ENCODE measurements around a stretch of chr1.

DNA sequence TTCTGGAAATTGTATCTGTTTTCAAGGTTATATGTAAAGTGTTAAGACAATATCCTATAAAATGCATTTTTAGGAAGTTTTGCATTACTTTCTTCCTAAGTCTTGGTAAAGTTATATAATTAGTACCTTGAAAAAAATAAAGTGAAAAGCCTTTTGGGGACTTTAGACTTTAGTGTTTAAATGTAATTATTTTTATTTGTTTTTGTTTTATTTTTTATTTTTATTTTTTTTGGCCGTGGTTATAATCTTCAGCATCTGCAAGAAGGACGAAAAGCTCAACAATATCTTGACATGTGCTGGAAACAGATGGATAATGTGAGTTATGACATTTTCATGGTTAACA lies 76.1 kb downstream of the FNBP1L start:
- PRO-cap: no peak

DNA sequence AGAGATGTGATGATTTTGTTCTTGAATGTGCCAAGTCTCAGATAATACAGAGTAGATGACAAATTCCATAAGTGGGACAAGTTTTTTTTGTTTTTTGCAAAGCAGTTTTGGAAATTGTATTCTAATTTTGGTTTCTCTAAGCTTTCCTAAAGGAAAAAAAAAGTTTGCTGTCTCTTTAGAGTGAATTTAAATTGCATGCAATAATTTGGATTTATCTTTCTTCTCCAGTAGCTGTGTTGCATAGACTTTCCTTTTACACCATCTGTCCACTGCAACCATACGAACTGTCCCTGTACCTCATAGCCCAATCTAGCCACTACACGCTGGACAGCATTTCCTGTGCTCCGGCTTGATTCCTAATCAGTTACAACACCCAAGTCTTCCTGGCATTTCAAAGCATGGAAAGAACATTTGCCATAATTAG lies 106.8 kb downstream of the FNBP1L start:
- PRO-cap: no peak

GRCh38 chr1:93581981-93582825 lies 99.4 kb downstream of the BCAR3 start:
- PRO-cap: no peak

DNA sequence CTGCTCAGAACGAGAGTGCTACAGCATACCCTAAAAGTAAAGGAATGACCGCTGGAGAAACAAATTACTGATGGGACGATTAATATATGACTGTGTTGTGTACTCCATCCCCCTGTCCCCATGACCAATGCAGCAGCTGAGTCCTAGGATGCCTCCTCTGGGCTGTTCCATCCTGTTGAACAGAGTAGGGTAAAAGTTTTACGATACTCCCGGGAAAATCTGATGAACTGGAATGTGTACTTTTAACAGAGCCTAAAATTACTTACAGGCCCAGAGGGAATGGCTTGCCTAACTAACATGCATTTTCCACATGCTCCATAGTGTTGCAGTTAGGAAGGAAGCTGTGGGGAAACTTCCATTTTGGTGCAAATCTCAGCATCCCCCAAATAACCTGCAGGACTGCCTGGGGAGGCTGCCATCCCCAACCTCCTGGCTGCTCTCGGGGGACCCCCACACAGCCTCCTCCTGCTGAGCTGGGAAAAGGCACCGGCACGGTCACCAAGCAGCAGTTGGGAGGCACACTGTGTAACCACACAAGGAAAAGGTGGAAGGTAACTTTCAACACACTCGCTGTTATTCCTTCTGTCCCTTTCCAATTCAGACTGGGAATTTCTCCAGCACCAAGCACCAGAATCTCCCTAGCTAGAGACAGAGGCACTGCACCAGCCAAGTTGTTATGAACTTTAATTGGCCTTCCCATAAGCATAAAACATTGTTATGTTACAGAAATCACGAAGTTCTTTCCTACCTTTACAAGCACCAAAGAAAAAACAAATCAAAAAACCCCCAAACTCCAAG lies 97.2 kb downstream of the BCAR3 start:
- PRO-cap: no peak

DNA sequence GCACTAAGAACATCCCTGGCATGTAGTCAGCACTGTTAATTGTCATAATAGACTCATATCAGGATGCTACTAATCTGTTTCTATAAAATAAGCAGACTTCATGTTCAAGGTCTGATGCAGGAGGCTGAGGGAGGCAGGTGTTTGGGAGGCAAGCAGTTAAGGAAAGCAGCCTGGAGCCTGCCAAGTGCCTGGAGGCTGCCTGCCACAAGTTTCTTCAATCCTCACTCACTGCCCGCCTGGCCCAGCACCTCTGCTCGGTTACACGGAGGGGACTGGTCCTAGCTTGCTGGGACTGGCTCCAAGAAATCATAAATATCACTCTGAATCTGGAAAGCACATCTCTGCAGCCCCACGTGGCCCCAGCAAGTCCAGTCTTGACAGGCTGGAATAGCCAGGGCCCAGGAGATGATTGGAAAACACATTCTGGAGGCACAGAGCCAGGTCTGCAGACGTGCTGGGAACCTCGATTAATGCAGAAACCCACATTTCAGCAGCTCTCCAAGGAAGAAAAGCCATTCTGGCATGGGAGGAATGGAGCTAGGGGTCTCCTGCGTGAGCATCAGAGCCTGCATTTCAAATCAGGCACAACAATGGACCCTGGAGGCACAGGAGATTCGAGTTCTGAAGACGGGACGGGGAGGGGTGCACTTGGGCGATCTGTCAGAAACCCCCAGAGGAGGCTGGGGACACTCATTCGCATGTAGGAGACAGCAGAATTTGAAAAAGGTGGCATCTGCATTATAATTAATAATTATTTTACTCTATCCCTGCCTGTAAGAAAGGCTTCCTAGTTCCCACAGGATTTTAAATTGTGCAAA lies 83.8 kb downstream of the BCAR3 start:
- PRO-cap: no peak

DNA sequence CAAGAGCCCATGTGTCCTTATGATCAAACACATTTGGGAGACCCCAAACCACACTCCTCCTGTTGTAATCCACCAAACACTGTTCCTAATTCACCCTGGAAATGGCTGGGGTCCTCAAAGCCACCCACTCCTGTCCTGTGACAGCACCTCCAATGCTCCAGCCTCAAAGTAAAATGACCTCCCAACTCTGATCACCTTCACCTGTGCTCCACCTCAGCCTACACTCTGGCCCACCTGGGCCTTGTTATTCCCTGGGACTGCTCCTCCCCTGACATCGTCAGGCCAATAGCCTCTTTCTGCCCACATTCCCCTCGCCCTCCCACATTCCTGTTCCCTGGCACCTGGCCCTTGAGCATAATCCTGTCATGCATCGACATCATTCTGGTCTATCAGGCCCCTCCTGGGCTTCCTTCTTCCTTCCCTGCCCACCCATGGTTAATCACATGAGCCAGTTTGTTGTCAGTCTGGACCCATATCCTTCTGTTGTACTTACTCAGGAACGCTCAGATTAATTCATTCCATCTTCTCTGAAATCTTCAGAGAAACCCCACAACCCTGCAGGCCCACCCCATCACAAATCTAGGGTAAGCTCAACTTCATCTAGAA lies 13.2 kb upstream of the BCAR3 start:
- PRO-cap: no peak

DNA sequence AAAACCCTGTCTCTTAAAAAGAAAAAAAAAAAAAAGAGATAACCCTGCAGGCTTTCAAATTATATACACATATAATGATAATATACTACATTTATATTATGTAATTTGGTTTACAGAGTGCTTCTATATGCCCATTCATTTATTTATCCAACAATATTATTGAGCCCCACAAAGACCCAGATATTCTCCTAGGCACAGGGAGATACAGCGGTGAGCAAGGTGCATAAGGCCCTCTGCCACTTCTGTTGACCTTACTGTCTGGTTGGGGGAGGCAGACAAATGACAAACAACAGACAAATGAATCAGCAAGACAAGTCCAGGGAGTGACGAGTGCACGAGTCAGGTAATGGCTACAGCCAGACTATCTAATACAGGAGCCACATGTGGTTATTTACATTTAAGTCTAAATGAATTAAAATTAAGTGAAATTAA lies 21.9 kb upstream of the BCAR3 start:
- PRO-cap: no peak

GRCh38 chr1:93896487-93897205 lies 12.6 kb downstream of the GCLM start:
- PRO-cap: no peak

DNA sequence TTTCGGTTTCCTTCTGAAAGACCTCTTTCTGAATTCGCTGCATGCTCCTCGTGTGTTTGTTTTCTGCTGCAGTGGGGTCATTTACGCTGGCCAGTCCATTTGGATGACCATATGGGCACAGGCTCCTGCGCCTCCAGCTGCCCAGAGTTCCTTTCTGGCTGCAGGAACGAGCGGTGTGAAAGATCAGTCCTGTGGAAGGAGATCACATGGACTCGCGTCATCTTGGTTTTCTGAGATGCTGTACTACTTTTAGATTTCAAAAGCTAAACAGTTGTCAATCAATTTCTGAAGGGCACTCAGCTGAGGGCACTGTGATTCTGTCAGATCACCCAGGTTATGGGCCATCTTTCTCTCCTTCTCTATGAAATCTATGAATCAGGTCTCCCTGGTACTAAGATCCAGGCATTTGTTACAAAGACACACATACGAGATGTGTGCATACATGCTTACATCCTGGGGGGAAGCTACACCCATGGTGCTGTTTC lies 83.9 kb upstream of the GCLM start:
- PRO-cap: no peak

GRCh38 chr1:94039547-94039935 lies 81.4 kb downstream of the ABCA4 start:
- PRO-cap: no peak

GRCh38 chr1:94039936-94040413 lies 81.0 kb downstream of the ABCA4 start:
- PRO-cap: no peak

GRCh38 chr1:94045220-94046070 lies 75.5 kb downstream of the ABCA4 start:
- PRO-cap: bidirectional peak, plus-strand start at chr1:94045864, minus-strand start at chr1:94045638

GRCh38 chr1:94237821-94238180 lies 417 bp upstream of the ARHGAP29 start:
- PRO-cap: no peak

- PRO-cap: no peak
These were observed 76.9 kb upstream of the ARHGAP29 start for GRCh38 chr1:94314278-94314766.

GRCh38 chr1:94329988-94330570 lies 88.1 kb upstream of the ABCD3 start:
- PRO-cap: no peak

- PRO-cap: unidirectional peak, plus-strand start at chr1:94359150; unidirectional peak, plus-strand start at chr1:94359315
These were observed 59.0 kb upstream of the ABCD3 start for GRCh38 chr1:94359055-94359643.

DNA sequence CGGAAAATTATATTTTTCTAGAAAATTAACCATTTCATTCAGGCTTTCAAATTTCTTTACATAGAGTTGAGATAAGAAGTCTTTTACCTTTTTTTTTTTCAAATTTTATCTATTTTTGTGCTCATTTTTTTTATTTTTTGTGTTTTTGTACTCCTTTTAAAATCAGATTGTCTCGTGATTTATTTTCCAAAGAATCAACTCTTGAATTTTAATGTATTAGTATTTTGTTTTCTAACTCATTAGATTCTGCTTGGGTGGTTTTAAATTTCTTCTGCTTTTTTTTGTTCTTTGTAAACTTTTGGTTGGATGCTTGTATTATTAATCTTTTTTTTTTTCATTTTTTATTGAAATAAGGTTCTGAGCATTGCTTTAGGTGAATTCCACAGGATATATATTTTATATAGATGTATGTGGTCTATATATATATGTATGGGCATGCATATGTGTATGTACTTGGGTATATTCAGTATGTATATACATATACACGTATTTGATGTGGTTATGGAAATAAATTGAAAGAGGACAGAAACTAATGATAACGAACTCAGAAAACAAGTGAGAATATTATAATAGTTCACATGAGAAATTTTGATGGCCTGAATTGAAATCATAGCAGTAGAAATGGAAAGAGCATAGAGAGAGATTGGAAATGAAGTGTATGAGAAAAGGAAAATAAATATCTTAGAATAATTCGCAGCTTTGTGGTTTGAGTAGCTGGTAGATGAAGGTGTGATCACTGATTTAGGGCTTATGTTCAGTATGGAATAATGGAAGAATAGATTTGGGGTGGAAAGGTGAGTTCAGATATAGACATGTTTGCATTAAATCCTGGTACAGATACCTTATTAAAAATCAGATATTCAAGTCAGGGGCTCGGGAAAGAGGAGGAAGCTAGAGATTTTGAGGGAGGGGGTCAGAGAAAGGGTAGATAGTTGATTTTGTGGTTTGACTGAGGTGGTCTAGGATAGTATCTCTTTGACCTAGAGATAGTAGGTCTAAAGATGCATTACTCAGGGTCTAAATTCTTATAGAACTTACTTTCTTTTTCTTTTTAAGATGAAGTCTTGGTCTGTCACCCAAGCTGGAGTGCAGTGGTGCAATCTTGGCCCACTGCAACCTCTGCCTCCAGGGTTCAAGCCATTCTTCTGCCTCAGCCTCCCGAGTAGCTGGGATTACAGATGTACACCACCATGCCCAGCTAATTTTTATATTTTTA lies 35.8 kb downstream of the ABCD3 start:
- PRO-cap: no peak

DNA sequence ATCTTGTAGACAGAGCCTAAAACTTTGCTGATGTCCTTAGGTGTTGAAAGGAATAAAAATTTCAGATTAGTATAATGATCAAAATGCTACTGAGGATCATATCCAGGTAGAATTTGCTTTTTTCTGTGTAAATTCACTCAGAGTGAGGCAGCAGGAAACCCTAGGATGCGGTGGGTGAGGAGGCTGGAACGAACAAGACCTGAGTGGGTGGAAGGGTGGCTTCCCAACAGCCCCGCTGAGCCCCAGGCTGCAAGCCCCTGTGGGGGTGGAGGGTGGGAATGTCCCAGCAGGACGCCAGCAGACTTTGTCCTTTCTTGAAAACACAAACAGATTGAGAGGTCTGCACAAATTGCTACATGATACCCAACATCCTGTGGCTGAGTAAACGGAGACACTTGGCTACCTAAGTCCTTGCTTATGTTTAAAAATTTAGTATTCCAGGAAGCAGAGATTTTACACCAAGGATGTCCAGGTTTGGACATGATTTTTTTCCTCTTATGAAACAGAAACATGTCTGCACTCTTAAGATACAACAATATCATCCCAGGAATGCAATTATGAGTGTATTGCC lies 11.7 kb upstream of the F3 start:
- PRO-cap: no peak

DNA sequence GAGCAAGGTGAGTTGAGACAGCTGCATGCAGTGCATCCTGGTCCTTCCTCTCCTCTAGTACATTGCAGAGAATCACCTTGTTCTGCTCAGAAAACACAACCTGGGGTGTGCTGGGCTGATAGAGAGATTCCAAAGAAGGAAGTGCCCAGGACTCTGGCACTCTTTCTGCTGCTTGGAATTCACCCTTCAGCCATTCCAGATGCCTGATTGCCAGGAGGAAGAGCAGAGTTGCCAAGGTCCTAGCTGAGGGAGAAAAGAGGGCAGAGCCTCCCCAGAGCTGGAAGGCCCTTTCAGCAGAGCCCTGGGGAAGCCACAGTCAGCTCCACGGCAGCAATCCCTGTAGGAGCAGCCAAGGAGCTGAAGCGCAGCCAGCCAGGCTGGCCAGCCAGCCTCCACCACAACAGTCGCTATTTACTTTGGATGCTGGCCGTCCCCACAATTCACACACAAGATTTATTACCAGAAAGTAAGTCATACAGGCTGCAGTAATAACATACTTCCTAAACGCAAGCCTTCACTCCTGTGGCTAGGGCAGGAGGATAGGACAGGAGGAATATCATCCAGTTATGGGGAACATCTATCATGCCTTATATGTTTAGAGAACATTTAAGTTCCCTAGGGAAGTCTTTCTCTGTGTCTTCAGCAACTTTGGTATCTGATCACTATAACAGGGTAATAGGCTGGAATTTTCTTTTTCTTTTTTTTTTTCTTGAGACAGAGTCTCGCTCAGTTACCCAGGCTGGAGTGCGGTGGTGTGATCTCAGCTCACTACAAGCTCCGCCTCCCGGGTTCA lies 36.7 kb upstream of the SLC44A3 start:
- PRO-cap: no peak

DNA sequence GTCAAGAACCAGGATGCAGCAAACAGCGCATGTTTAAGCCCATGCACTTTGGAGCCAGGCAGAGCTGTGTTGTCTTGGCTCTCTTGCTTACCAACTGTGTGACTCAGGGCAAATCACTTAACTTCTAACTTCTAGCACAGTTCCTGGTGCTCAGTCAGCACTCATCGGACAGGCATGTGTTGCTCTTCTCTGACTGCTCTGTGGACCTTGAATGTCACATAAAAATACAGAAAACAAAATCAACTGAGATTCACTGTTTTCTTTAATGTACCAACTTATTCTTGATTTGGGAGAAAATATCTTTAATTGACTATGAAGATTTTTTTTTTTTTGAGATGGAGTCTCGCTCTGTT lies 56.5 kb upstream of the CNN3 start:
- PRO-cap: no peak